H1 (cell line): ENCODE data around the genes NUP214 and UCK1.

- RRBS: no CpG with 5 or more reads among the region's 11 CpGs
CAGE:
- cytosol, long polyA plus RNA: no peak
- long polyA plus RNA: no peak
- nucleus, long polyA plus RNA: no peak
Measured at GRCh38 chr9:130351862-130352460, 86.4 kb downstream of the HMCN2 start.

DNA sequence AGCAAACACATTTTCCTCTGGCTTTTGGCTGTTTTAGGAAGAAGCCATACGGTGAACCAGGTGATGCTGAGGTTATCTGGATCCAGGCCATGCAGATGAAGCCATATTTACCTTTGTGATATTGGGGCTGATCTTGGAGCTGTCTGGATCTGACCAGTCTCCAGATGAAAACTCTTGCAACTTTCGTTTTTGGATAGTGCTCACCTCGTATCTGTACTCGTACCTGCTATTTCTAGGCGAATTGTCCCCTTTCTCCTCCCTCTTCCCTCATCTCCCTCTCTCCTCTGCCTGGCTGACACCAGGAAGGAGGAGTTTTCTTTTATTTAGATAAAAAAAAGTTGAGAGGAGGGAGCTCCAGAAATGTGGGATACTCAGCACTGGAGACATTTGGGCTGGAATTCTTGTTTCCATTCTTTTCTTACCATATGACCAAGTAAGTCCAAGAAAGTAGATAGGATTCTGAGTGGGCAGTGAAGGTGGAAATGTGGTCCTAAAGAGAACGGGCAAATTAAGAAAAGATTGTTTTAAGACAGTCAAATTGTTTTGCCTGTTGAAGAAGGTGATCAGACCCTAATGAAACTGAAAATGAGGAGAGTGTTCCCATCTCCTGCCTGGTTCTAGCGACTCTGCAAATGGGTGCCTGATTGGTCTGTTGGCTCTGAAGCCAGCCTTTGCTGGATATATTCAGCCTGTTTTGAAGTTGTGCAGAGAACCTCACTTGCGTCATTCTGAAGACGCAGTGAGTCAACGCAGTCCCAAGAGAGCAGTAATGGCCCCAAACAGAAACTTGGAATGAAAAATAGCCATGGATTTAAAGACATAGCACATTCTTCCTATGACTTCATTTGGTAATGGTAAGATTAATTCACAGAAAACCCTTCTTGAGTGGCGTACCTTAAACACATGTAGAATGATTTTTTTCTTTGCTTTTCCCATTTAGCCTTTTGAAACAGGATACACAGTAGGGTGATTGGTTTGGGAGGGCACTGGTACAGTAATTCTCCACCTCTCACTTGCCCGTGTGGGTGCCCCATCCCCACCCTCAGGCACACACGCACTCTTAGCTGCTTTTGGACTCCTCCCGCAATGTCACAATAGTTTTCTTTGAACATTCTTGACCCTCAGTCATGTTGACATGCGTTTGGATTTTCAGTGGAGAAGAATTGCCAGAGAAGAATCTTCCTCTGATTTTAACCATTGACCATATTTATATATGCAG lies 54.3 kb upstream of the ABL1 start:
- RRBS: no CpG with 5 or more reads among the region's 15 CpGs
CAGE:
- cytosol, long polyA plus RNA: no peak
- long polyA plus RNA: no peak
- nucleus, long polyA plus RNA: no peak

GRCh38 chr9:130872337-130873656 lies 23.8 kb downstream of the QRFP start:
- RRBS: 91% methylated on average over 5 of the region's 28 CpGs
CAGE:
- cytosol, long polyA plus RNA: no peak
- long polyA plus RNA: no peak
- nucleus, long polyA plus RNA: no peak

- RRBS: no CpG with 5 or more reads among the region's 12 CpGs
CAGE:
- cytosol, long polyA plus RNA: no peak
- long polyA plus RNA: no peak
- nucleus, long polyA plus RNA: no peak
Measured at GRCh38 chr9:131094637-131095077, 1.7 kb upstream of the AIF1L start.

DNA sequence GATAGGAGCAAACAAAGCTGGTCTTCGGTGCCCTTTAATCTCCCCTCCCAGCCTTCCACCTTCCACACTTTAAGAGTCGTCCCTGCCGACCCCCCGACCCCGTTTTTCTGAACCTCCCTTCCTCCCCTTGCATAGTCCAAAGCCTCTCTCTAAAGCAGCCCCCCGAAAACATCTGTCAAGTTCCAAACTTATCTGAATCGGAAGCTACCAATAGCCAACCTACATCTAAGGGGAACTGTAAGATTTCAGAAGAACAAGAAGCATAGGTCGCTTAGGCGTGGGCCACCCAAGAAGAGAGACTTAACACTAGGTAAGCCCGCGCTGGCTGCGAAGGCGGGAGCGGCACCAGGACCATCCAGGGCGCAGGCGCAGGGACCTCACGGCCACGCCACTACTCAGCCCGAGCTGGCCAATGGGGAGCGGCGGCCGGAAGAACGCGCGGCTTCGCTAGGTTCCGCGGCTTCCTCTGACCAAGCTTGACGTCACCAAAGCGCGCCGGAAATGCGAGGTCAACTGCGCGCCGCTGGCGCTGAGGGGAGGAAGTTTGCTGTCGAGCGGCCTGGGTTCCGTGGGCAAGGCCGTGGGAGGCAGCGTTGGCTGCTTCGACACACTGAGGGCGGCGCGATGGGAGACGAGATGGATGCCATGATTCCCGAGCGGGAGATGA lies at the start of gene NUP214:
Gene NUP214 (plus strand): TSS at position 506 of the 667 bp plus-strand sequence.
- RRBS: 1% methylated on average over 11 of the region's 49 CpGs
CAGE:
- cytosol, long polyA plus RNA: start-site peak on the plus strand centred at position 543 of the sequence, 23 bp wide, 235 reads
- long polyA plus RNA: start-site peak on the plus strand centred at position 524 of the sequence, 37 bp wide, 193 and 468 reads in 2 replicates
- nucleus, long polyA plus RNA: start-site peak on the plus strand centred at position 545 of the sequence, 26 bp wide, 211 reads

DNA sequence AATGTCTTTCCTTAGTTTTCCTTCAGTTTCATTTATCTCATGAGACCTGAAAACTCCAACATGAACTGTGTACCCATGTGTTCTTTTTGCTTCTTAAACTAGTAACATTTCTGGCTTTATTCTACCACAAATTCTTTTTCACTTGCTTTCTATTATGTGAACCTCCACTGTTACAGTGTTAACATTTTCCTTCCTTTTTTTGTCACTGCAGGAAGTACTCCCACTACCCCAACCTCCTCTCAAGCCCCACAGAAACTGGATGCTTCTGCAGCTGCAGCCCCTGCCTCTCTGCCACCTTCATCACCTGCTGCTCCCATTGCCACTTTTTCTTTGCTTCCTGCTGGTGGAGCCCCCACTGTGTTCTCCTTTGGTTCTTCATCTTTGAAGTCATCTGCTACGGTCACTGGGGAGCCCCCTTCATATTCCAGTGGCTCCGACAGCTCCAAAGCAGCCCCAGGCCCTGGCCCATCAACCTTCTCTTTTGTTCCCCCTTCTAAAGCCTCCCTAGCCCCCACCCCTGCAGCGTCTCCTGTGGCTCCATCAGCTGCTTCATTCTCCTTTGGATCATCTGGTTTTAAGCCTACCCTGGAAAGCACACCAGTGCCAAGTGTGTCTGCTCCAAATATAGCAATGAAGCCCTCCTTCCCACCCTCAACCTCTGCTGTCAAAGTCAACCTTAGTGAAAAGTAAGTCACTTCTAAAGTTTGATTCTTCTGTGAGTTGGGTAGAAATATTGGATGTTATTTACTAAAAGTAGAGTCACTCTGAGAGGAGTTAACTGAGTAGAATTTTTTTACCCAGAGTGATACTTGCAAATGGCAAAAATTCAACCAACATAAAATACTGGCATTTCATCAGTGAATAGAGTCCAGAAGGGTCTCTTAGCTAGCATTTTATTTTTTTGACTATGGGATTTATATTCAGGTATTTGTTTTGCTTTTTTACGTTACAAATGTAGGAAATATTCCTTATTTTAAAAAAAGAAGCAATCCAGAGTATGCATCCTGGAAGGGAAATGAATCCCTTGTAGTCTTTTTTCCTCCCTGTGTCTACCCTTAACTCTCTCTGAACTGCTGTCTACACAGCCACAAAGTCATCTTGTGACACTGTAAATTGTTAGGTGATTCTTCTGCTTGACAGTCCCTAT lies 19.1 kb downstream of the NUP214 start:
- RRBS: no CpG with 5 or more reads among the region's 4 CpGs
CAGE:
- cytosol, long polyA plus RNA: no peak
- long polyA plus RNA: no peak
- nucleus, long polyA plus RNA: no peak

- RRBS: no CpG with 5 or more reads among the region's 9 CpGs
CAGE:
- cytosol, long polyA plus RNA: no peak
- long polyA plus RNA: no peak
- nucleus, long polyA plus RNA: no peak
Measured at GRCh38 chr9:131402142-131402581, 8.3 kb downstream of the PRRC2B start.

- RRBS: no CpG with 5 or more reads among the region's 14 CpGs
CAGE:
- cytosol, long polyA plus RNA: no peak
- long polyA plus RNA: no peak
- nucleus, long polyA plus RNA: no peak
Measured at GRCh38 chr9:131429862-131430519, 36.1 kb downstream of the PRRC2B start.

DNA sequence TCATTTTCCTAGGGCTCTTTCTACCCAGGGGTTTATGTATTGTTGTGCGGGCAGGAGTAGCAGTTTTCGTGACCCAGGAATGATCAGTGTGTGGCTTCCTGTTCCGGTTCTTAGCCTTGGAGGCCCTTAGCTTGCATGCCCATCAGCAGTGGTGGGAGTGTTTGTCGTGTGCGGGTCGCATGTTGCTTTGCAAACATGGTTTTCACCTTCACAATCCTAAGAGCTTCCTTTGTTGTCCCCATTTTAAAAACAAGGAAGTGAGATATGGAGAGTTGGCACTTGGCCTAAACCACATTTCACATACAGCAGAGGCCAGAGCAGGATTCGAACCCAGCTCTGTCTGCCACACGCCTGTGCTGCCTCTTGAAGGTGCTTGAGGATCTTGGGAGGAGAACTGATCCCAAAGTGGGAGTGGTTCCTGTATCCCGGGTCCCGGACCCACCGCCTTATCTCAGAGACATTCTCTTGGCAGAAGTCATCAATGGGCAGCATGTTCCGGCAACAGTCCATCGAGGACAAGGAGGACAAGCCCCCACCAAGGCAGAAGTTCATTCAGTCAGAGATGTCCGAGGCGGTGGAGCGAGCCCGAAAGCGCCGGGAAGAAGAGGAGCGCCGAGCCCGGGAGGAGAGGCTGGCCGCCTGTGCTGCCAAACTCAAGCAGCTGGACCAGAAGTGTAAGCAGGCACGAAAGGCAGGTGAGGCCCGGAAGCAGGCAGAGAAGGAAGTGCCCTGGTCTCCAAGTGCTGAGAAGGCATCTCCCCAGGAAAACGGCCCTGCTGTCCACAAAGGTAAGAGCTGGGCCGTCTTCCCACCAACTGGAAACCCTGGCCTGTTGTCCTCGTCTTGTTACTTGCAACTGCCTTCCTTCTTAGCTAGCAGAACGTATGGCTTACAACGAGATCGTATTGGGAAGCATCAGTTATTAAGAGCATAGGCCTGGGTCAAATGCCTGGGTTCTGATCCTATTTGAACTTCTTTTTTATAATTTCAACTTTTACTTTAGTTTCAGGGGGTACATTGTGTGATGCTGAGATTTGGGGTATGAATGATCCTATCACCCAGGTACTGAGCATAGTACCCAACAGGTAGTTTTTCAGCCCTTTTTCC lies 38.1 kb upstream of the POMT1 start:
- RRBS: 97% methylated on average over 12 of the region's 31 CpGs
CAGE:
- cytosol, long polyA plus RNA: no peak
- long polyA plus RNA: no peak
- nucleus, long polyA plus RNA: no peak

GRCh38 chr9:131475737-131477011 lies 26.5 kb upstream of the POMT1 start:
- RRBS: 86% methylated on average over 13 of the region's 65 CpGs
CAGE:
- cytosol, long polyA plus RNA: no peak
- long polyA plus RNA: no peak
- nucleus, long polyA plus RNA: no peak

DNA sequence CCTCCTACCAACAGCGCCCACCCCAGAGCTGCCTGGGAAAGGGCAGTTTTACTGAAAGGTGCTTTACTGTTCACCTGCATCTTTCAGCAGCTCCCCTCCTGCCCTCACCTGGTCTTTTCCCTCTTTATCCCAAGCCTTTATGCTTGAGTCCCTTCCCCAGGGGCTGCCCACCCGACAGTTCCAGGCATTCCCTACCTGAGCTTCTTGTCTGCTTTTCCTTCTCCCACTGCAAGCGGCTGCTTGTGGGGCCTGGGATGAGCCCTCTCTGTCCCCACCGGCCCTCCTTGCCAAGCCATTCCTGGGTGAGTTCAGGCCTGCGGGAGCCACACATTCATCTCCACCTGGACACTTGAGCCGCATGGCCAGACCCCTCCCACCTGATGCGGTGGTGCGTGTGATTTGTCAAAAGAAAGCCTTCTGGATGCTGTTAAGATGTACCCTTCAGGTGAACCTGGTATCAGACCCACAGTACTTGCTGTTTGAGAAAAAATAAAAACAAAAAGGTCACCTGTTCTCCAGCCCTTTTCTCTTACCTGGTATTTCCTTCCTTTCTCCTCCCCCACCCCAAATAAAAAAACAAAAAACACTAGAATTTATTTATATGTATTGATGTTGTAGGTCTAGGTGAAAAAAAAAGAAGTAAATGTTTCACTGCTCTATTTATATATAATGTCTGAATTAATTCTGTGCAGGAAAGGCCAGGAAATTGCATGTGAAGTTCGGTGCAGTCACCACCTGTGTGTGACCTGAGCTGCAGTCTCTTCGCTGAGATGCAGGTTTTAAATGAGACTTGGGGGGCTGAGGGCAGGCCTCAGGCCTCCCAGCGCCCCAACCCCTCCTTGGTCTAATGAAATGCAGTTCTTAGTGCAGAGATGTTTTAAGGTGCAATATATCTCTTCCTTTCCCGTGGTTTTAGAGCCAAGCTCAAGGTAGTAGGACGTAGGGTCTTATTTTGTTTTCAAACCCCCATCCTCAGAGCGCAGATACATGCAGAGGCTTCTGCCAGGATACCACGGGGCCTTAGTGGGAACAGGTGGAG lies 4.8 kb upstream of the POMT1 start:
- RRBS: no CpG with 5 or more reads among the region's 15 CpGs
CAGE:
- cytosol, long polyA plus RNA: no peak
- long polyA plus RNA: no peak
- nucleus, long polyA plus RNA: no peak

DNA sequence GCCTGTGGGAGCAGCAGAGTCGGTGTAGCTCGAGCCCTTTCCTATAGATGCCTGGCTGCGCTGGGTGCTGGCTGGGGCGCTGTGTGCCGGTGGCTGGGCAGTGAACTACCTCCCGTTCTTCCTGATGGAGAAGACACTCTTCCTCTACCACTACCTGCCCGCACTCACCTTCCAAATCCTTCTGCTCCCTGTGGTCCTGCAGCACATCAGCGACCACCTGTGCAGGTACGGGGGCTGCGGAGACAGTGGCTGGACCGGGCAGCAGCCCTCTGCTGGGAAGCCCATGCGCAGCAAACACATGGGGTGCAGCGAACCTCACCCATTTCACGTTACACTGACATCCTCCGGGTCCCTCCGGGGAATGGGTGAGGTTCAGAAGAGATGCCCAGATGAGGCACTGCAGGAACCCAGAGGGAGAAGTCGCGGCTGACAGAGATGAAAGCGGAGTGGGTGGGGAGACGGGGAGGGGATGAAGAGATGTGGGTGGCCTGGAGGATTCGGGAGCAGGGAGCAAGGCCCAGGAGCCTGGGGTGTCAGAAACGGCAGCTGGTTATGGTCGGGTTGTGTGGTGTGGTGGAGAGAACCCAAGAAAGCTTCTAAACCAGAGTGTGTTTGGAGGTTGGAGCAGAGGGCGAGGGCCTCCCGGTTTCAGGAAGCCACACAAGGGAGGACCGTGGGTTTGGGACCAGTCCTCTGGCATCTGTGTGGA lies 8.9 kb downstream of the UCK1 start:
- RRBS: 91% methylated on average over 9 of the region's 26 CpGs
CAGE:
- cytosol, long polyA plus RNA: no peak
- long polyA plus RNA: no peak
- nucleus, long polyA plus RNA: no peak

DNA sequence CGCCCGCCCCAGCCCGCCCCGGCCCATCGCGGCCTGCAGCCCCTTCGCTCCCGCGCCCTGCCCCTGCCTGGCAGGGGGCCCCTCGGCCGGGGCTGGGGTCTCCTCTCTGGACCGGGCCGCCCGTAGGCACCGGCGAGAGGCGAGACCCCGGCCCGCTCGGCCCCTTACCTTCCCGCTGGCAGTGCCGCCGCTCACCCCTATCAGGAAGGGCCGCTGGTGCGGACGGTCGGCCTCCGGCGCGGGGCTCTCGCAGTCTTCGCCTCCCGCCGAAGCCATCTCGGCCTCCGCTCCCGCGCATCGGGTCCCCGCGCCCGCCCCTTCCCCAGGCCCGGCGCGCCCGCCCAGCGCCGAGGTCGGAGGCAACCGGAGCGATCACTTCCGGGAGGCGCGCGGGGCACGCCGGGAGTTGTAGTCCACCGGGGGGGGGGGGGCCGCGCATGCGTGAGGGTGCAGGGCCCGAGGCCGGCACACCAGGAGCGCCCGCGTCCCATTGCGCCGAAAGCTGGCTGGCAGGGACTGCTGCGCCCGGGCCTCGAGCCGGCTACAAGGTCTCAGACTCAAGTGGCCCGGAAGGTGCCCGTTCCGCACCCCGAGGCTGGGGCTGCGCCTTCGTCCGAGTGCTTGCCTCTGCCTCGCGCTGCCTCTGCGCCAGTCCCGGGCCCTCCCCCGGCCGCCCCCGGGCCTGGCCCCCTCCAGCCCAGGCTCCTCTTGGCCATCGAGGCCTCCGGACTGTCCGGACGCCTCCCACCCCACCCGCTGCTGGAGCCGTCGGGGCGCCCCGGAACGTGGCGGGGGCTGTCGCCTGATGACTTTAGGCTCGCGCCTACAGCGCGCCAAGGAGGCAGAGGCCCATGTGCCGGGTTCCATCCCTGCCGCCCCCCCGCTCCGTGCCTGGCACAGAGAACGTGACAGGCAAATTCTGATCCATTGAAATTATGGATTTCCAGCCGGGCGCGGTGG lies at the start of gene UCK1:
Gene UCK1 (minus strand): TSS at position 365 of the 960 bp plus-strand sequence.
- RRBS: 9% methylated on average over 77 of the region's 110 CpGs
CAGE:
- cytosol, long polyA plus RNA: no peak
- long polyA plus RNA: no peak
- nucleus, long polyA plus RNA: no peak

DNA sequence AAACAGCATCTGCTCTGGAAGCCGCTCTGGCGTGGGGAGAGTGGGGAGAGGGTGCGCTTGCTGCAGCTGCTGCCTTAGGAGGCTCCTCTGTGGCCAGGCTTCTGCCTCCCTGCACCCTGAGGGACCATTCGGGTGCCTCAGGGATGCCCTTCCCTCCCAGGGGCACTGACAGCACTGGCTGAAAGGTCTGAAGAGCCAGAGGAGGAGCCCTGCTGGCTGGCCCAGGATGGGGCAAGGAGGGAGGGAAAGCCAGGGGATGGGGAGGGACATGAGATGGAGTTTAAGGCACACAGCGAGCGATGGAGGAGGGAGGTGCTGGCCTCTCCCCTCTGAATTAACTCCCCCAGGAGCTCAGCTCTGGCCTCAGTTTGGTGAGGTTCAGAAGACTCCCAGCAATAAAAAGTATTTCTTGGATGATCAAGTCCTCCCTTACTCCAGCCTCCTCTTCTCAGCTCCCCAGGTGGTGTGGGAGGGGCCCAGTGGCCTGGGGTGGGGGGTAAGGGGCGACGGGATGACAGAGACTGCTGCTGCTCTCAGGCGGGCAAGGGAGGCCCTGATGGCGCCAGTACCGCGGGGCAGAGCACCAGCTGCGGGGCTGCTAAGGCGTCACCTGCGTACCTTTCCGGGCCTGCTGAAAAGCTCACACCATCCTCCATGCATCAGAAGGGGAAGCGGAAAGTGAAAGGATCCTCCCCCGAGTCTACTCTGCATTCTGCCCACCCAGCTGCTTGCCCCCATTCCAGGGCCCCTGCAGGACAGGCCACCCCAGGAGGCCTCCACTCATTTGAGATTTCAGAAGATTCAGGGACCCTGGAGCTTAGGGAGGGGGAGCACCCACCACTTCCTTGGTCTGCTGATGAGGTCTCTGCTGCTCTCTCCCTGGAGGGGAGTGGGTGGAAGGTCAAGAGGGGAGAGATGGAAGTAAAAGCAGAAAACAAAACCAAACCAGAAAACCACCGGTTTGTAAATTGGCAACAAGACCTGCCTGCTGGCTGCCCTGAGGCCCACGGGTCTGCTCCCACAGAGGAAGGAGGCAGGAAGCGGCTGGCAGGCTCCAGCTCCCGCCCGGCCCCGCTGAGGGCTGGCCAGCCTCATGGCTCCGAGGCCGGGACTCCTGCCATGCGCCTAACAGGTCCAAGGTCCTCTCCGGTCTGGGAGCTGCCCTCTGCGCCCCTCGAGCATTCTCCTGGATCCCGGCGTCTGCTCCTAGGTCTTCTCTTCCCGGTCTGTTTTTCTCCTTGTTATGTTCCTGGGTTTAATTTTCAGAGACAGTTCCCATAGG lies 33.4 kb downstream of the PRRT1B start:
- RRBS: 87% methylated on average over 10 of the region's 33 CpGs
CAGE:
- cytosol, long polyA plus RNA: start-site peak on the minus strand centred at position 170 of the sequence, 88 bp wide, 9 reads; start-site peak on the minus strand centred at position 986 of the sequence, 586 bp wide, 14 reads
- long polyA plus RNA: no peak
- nucleus, long polyA plus RNA: no peak

- RRBS: no CpG with 5 or more reads among the region's 8 CpGs
CAGE:
- cytosol, long polyA plus RNA: no peak
- long polyA plus RNA: no peak
- nucleus, long polyA plus RNA: no peak
Measured at GRCh38 chr9:131650653-131651326, 89.1 kb downstream of the RAPGEF1 start.

GRCh38 chr9:131673373-131674169 lies 66.3 kb downstream of the RAPGEF1 start:
- RRBS: no CpG with 5 or more reads among the region's 12 CpGs
CAGE:
- cytosol, long polyA plus RNA: no peak
- long polyA plus RNA: no peak
- nucleus, long polyA plus RNA: no peak

DNA sequence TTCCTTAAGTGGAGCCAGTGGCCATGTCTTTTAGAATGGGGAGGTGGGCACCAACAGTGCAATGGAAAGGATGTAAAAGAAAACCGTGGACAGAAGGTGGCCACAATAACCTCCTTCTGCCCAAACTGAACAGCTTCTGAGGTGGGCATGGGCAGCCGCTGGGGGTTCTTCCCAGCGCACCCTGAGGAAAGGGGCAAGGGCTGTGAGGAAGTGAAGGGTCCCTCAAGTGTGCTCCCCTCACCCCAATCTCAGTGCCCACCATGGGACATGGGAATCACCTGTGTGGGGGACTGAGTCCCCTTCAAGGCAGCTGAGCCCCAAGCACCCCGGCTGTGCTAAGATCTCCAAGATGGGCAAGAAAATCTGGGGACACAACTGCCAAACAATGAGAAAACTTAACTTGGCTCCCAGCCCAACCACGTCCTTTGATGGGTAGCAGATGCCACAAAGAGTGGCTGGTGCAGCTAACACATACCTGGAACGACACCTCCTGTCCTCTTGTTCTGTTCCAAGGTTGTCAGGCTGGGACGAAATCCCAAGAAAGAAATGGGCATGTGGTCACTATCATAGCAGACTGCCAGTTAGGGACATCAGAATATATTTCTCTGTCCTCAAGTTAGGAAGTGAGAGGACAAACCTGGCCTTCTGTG lies 63.7 kb downstream of the RAPGEF1 start:
- RRBS: no CpG with 5 or more reads among the region's 7 CpGs
CAGE:
- cytosol, long polyA plus RNA: no peak
- long polyA plus RNA: no peak
- nucleus, long polyA plus RNA: no peak

DNA sequence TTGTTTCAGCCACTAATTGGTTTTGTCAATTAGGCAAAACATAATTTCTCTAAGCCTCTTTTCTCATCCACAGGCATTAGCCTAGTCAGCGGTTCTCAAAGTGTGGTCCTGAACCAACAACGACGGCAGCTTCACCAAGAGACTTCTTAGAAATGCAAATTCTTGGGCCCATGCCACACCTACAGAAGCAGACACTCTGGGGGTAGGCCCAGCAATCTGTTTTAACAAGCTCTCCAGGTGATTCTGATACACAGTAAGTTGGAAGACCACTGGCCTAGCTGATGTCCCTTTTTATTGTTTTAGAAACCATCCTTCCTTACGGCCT lies 63.2 kb downstream of the RAPGEF1 start:
- RRBS: no CpG with 5 or more reads among the region's 4 CpGs
CAGE:
- cytosol, long polyA plus RNA: no peak
- long polyA plus RNA: no peak
- nucleus, long polyA plus RNA: start-site peak on the minus strand centred at position 108 of the sequence, 8 bp wide, 13 reads

GRCh38 chr9:131686275-131686860 lies 53.5 kb downstream of the RAPGEF1 start:
- RRBS: no CpG with 5 or more reads among the region's 4 CpGs
CAGE:
- cytosol, long polyA plus RNA: no peak
- long polyA plus RNA: no peak
- nucleus, long polyA plus RNA: no peak

- RRBS: no CpG with 5 or more reads among the region's 11 CpGs
CAGE:
- cytosol, long polyA plus RNA: no peak
- long polyA plus RNA: no peak
- nucleus, long polyA plus RNA: no peak
Measured at GRCh38 chr9:131700756-131701665, 38.9 kb downstream of the RAPGEF1 start.